ENCODE measurements around a stretch of chr22.

- RAMPAGE, long total RNA, result no peak
- RRBS, result no CpG with 5 or more reads among the region's 11 CpGs
Observed at GRCh38 chr22:50006321-50006684, 6.3 kb downstream of the IL17REL start.

- RAMPAGE, long total RNA, result no peak
- RRBS, result 1% methylated on average over 18 of the region's 46 CpGs
Observed at GRCh38 chr22:50200148-50200658, 608 bp upstream of the SELENOO start.

- RAMPAGE, long total RNA, result no peak
- RRBS, result under 1% methylated on average over 28 of the region's 72 CpGs
Observed at GRCh38 chr22:50201151-50201582, 356 bp downstream of the SELENOO start.

- RAMPAGE, long total RNA, result no peak
- RRBS, result no CpG with 5 or more reads among the region's 39 CpGs
Observed at GRCh38 chr22:50250190-50251019, 660 bp downstream of the HDAC10 start.

- RAMPAGE, long total RNA, result no peak
- RRBS, result 3% methylated on average over 29 of the region's 70 CpGs
Observed at GRCh38 chr22:50271323-50272134, 1.3 kb upstream of the MAPK11 start.

DNA sequence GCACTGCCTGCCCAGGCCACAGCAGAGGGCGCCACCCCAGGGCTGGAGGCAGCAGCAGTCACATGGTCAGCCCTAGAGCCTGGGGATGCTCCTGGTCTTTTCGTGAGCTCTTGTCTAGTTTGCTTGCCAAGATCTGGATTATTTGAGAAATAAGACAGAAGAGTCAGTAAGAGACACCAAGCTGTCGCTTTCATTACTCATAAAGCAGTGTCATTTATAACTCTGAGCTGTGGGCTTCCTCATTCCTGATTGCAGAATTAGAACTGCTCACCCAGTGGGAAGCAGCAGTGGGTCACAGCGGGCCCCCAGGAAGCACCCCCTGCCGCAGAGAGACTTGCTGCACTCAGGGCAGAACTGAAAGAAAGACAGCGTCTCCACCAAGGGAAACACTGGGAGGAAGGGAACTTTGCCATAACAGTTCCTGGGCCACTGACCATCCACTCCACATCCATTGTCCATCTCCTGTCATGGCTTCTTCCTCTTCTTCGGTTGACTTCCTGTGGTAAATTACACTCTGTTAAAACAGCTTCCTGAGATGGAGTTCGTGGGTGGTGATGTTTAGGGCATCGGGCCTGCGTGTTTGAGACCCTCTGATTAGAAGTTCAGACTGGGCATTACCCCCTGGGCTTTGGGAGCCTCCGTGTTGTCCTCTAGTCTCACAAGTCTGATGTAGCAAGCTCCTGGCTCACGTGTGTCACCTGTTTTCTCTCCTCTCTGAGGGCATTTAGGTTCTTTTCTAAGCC, 56.9 kb downstream of the PPP6R2 start:
- RAMPAGE, long total RNA, result no peak
- RRBS, result no CpG with 5 or more reads among the region's 12 CpGs

GRCh38 chr22:50418637-50419615, 55.9 kb downstream of the SBF1 start:
- RAMPAGE, long total RNA, result no peak
- RRBS, result no CpG with 5 or more reads among the region's 17 CpGs

- RAMPAGE, long total RNA, result no peak
- RRBS, result no CpG with 5 or more reads among the region's 20 CpGs
Observed at GRCh38 chr22:50457101-50457953, 17.5 kb downstream of the SBF1 start.

DNA sequence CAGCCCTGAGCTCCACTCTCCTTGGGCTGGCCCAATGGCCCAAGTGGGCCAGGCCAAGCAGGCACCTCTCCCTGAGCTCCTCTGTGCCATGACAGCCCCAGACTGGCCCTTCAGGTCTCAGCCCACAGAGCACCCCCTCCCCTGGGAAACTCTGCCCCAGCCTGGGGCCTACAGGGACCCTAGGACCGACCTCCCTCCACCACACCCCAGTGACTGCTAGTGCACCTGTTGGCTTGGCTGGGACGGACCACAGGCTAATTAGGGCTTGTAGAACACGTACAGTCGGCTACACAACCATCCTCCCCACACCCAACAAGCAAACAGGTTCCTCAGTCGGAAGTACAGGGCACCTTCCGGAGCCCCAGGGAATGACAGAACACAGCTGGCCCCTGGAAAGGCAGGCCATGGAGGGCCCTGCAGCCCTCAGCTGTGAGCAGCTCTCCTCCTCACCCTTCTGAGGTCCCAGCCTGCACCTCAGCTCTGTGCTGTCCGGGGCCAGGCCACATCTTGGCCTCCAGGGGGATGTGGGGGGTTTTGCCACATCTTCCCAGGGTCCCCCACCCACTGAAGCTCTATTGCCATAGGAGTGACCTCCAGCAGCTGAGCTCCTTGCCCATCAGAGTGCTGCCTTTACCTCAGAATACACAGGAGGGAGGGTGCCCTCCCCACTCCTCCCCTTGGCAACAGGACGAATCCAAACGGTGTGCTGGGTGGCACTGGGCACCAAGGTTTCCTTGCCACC, 4.2 kb downstream of the SBF1 start:
- RAMPAGE, long total RNA, result no peak
- RRBS, result no CpG with 5 or more reads among the region's 9 CpGs

GRCh38 chr22:50506587-50507285, 766 bp downstream of the LMF2 start:
- RAMPAGE, long total RNA, result no peak
- RRBS, result no CpG with 5 or more reads among the region's 18 CpGs

- RAMPAGE, long total RNA, result no peak
- RRBS, result 3% methylated on average over 38 of the region's 80 CpGs
Observed at GRCh38 chr22:50548373-50549276, 2.9 kb downstream of the KLHDC7B start.

- RAMPAGE, long total RNA, result no peak
- RRBS, result no CpG with 5 or more reads among the region's 7 CpGs
Observed at GRCh38 chr22:50607660-50608065, 7.1 kb downstream of the MAPK8IP2 start.

GRCh38 chr22:50612344-50613063, 11.9 kb downstream of the MAPK8IP2 start:
- RAMPAGE, long total RNA, result no peak
- RRBS, result 9% methylated on average over 3 of the region's 31 CpGs

DNA sequence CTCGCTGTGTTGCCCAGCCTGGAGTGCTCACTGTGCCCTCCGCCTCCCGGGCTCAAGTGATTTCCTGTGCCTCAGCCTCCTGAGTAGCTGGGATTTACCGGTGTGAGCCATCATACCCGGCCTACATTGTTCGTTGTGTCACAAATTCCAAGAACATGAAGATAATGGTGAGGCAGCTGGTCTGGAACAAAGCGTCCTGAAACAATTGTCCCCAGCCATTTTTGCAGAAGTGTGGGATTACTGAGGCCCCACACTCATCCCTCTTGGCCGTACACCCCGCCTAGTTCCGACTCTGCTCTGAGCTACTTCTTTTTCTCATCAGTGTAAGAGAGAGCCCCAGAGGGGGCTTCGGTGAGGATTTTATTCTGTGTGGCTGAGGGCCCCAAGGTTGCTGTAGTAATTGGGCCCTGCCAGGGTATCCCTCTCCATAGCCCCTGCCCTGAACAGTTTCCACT, 13.0 kb upstream of the ARSA start:
- RAMPAGE, long total RNA, result no peak
- RRBS, result 100% methylated on average over 1 of the region's 11 CpGs

- RAMPAGE, long total RNA, result no peak
- RRBS, result 75% methylated on average over 16 of the region's 38 CpGs
Observed at GRCh38 chr22:50704519-50705256, 33.3 kb upstream of the ACR start.

All from kidney epithelial cell (primary cell).